Osteocyte (in vitro differentiated cells): ENCODE measurements around the genes ATRAID, TRIM54 and UCN.

- PRO-cap: bidirectional peak, plus-strand start at chr2:27211848, minus-strand start at chr2:27211813; bidirectional peak, plus-strand start at chr2:27212068, minus-strand start at chr2:27211926
These were observed at the start of gene ATRAID for GRCh38 chr2:27211002-27212163. ATRAID (plus strand) TSS chr2:27212041.

GRCh38 chr2:27281503-27281815 is 770 bp upstream of the TRIM54 start:
- PRO-cap: no peak

GRCh38 chr2:27281816-27282731 is at the start of gene TRIM54:
TRIM54 (plus strand) TSS chr2:27282429.
- PRO-cap: no peak

DNA sequence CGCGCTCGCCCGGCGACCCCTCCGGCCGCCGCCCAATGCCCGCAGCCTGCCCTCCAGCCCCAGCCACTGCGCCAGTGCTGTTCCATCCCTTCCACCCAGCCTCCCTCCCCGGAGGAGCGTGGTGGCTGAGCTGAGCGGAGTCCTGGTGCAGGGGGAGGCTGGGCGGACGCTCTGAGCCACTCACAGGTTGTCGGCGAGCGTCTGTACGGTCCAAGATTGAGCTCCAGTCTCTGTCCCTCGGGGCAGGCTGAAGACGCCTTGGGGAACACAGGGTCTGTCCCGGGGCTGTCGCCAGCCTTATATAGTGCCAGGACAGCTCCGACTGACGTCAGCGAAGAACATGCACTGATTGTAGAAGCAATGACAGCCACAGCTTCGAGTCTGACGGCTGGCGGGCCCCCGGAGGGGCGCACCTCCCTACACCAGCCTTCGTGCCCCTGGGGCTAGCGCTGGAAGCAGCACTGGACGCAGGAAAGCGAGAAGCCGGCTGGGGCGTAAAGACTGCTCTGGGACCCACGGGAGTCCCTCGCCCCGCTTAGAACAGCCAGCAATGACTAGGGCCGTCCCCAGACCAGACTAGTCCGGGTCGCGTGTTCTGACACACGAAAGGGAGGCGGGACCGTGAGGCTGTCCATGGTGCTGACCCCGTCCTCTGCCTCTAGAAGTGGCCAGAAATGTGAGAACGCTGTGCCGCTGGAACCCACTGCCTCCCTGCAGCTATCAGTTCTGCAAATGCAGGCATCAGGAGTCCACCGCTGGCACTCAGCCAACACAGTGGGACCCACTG is at the start of gene UCN:
TSS of gene UCN (minus strand) at position 470 of the 787 bp plus-strand sequence.
- PRO-cap: no peak

GRCh38 chr2:27496953-27497559 is 417 bp downstream of the GCKR start:
- PRO-cap: no peak

- PRO-cap: no peak
These were observed 10.7 kb downstream of the GCKR start for GRCh38 chr2:27507201-27507906.

DNA sequence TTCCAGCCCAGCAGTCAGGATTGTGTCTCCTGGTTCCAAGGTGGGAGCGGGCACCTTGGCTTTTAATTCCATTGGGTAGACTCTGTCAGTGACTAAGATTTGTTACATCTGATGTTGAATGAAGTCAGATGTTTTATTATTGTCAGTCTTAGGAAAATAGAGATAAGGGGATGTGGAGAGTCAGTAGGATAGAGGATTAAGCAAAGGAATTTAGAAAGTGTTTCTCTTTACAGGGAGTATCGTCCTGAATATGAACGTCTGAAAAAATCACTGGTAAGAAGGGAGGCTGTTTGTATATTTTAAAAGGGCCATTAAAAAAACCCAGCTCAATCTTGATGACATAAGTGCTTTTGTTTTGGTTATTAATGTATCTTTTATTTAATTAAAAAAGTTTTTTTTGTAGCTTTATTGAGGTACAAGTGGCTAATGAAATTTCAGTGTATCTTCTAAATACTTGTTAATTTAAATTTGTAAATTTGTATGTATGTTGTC is 12.2 kb downstream of the GPN1 start:
- PRO-cap: no peak

DNA sequence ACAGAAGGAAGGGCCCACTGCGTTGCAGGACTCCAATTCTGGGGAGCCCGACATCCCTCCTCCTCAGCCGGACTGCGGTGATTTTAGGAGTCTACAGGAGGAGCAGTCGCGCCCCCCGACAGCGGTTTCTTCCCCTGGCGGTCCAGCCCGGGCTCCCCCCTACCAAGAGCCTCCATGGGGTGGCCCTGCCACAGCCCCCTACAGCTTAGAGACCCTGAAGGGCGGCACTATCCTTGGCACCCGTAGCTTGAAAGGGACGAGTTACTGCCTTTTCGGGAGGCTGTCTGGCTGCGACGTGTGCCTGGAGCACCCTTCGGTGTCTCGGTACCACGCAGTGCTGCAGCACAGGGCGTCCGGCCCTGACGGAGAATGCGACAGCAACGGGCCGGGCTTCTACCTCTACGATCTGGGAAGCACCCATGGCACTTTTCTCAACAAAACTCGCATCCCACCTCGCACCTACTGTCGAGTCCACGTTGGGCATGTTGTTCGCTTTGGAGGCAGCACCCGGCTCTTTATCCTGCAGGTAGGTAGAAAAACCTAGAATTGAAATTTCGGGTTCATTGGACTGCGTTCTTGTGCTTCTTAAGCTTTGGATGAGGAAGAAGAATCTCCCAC is 472 bp downstream of the SLC4A1AP start:
- PRO-cap: no peak

- PRO-cap: no peak
These were observed 47.3 kb upstream of the MRPL33 start for GRCh38 chr2:27724237-27724580.

DNA sequence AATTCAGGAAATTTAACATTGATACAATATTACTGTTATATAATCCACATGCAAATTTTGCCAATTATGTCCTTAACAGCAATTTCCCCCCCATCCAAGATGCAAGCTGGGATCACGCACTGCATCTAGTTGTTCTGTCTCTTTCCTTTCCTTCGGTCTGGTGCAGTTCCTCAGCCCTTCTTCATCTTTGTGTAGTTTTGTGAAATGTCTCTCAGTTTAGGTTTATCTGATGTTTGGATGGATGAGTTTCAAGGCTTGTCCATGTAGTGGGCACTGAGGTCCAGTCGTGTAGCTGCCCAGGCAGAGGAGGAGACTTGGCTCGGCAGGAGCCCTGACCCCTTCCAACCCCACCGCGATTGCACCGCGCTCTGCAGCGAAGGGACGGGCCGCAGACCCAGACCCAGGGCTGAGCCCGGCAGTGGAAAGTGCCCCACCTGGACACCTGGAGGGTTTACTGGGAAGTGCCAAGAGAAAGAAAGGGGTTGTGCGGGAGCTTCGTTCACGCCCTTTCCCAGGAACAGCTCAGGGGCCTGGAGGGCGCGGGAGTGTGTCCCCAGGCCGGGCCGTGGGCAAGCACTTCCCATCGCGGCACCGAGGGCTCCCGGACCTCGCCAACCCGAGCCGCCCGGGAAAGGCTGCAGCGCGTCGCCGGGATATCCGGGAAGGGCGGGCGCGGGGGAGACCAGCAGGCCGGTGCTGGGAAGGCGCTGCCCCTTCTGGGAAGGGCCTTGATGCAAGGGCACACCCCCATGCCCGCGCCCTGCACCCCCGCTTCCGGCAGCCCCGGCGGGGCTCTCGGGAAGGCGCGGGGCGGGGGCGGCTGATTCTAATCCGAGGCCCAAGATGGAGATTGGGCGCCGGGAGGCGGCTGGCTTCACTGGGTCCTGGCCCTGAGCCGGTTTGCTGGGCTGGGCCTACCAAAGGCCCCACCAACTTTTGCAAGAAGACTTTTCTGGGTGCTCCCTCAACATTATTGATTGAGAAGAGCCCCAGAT is 36.2 kb upstream of the MRPL33 start:
- PRO-cap: no peak

- PRO-cap: no peak
These were observed 24.4 kb downstream of the MRPL33 start for GRCh38 chr2:27795516-27796726.

- PRO-cap: no peak
These were observed 75.4 kb downstream of the BABAM2 start for GRCh38 chr2:27966076-27966275.

- PRO-cap: no peak
These were observed 65.6 kb upstream of the FOSL2 start for GRCh38 chr2:28327093-28327434.

- PRO-cap: no peak
These were observed 58.9 kb upstream of the FOSL2 start for GRCh38 chr2:28333623-28334250.

DNA sequence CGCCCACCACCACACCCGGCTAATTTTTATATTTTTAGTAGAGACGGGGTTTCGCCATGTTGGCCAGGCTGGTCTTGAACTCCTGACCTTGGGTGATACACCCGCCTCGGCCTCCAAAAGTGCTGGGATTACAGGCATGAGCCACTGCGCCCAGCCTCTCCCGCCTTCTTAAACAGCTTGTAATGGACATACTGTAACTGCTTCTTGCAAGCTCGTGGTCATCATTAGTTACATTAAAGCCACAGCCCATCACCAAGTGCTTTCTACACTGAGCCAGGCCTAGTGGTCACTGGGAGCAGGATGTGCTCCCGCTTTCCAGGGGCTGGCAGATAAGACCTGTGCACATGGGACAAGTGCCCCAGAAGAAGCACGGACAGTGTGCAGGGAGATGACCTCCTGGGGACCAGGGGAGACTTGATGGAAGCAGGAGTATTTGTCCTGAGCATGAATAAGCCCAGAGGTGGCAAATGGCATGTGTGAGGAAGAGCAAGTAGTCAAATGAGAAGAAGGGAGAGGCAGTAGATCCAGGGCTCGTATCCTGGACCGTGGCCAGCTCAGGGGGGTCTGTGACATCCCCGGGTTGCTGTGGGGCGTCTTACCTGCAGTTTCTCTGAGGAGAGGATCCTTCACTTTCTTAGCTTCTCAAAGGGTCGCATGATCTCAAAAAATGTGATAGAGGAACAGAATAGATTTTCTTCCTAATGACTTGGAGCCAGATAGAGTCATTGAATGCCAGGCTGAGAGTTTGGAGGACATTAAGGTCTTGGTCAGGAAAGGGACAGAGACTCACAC is 57.1 kb upstream of the FOSL2 start:
- PRO-cap: no peak

GRCh38 chr2:28390514-28391187 is 2.0 kb upstream of the FOSL2 start:
- PRO-cap: bidirectional peak, plus-strand start at chr2:28390679, minus-strand start at chr2:28390689; bidirectional peak, plus-strand start at chr2:28390920, minus-strand start at chr2:28390919

- PRO-cap: bidirectional peak, plus-strand start at chr2:28391822, minus-strand start at chr2:28391730
These were observed 1.1 kb upstream of the FOSL2 start for GRCh38 chr2:28391475-28391975.

DNA sequence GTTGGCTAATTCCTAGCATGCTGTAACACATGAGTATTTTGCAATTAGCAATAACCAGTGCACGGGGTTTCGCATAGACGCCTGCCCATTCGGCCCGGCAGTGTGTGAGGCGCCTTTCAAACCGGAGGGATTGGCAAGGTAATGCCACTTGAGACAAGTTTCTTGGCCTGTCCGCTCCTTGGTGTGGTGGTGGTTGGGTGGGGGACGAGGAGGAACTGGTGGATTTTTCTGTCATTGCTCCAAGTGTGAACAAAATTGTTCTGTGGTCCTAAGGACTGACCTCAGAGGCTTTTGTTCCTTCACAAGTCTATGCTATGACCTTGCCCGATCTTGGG is 2.9 kb downstream of the FOSL2 start:
- PRO-cap: unidirectional peak, minus-strand start at position 217 of the sequence

GRCh38 chr2:28408682-28409870 is 16.4 kb downstream of the FOSL2 start:
- PRO-cap: no peak

GRCh38 chr2:28437096-28437994 is 44.7 kb downstream of the FOSL2 start:
- PRO-cap: no peak